Osteoblast (primary cell): ENCODE results near the genes DUSP15, BPIFB2, BPIFA1 and CBFA2T2.

DNA sequence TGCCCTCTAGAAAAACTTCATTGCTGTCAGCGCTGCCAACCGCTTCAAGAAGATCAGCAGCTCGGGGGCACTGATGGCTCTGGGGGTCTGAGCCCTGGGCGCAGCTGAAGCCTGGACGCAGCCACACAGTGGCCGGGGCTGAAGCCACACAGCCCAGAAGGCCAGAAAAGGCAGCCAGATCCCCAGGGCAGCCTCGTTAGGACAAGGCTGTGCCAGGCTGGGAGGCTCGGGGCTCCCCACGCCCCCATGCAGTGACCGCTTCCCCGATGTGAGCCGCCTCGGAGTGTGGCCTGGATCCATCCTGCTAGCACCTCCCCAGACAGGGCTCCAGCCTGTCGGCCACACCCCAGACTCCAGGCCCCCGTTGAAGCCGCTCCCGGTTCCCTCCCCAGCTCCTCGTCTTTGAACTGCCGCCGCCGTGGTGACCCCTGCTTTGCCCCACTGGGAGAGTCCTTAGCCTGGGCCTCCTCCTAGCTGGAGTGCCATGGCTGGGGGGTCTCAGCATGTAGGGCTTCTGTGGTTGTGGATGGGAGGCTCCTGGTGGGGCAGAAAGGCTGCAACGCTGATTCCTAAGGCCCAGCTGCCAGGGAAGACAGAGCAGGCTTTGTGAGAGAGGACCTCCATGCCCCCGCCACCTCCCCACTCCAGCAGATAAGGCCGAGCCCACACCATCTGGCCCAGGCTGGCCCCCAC lies 11.6 kb downstream of the FOXS1 start:
- CAGE, long polyA plus RNA, result no peak
- RRBS, result no CpG with 5 or more reads among the region's 24 CpGs

DNA sequence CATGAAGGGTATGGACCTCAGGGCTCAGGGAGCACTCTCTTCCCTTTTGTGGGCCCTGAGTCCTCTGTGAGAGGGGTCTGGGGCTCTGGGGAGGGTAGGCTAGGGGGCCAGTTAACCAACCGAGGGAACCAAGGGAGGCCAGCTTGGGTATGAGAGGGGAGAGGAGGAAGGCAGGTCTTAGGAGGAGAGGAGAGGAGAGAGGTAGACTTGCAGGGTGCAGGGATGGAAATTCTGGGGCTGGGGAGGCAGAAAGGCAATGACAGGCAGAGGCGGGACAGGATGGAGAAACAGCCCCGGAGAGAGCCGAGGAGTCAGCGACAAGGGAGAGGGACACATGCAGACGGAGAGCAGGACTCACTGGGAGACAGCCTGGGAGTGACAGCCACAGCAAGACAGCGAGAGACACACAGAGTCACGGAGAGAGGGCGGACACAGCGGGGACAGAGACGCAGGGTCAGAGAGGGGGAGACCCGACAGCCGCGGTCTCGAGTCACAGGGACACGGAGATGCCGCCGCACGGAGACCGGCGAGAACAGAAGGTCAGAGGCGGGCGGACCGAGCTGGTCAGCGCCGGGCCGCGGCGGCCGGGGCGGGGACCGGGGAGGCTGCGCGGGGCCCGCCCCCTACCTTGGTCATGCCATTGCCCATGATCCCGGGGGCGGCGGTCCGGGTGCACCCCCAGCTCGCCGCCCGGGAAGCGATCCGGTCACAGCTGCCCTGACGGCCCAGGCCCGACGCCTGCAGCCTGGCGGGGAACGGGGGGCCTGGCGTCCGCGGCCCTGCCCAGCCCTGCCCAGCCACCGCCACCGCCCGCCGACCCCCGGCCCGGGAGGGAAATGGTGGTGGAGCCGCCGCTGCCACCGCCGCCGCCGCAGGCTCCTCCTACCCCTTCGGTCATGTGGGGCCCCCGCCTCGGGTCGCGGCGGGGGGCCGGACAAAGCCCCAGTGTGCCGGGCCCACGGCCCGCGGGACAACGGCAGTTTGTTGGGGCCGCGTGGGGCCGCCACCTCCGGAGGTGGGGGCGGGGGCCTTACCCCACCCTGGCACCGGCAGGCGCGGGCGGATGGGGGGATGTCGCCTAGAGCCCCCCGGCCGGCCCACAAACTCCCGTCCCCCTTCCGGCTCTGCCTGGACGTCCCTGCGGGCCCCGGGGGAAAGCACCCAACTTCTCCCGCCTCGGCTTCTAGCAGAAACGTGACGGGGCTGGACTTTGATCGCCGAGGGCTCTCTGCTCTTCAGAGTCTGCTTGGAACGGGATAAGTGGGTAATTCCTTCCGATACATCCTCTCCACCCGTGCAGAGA lies at the start of gene DUSP15:
TSS of gene DUSP15 (minus strand) at position 838 of the 1,303 bp plus-strand sequence.
- CAGE, long polyA plus RNA, result no peak
- RRBS, result 3% methylated on average over 30 of the region's 102 CpGs

GRCh38 chr20:31894908-31895514 lies 24.6 kb downstream of the TTLL9 start:
- CAGE, long polyA plus RNA, result no peak
- RRBS, result no CpG with 5 or more reads among the region's 5 CpGs

- CAGE, long polyA plus RNA, result no peak
- RRBS, result no CpG with 5 or more reads among the region's 11 CpGs
Measured at GRCh38 chr20:32010577-32011297, 499 bp downstream of the CCM2L start.

DNA sequence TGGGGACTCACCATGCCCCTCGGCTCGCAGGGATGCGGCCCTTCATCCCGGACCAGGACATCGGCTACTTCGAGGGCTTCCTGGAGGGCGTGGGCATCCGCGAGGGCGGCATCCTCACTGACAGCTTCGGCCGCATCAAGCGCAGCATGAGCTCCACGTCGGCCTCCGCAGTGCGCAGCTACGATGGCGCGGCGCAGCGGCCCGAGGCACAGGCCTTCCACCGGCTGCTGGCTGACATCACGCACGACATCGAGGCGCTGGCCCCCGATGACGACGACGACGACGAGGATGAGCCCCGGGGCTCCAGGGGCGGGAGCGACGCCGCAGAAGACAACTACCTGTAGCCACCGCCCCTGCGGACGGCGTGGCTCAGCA lies 20.7 kb downstream of the CCM2L start:
- CAGE, long polyA plus RNA, result no peak
- RRBS, result 8% methylated on average over 12 of the region's 43 CpGs

DNA sequence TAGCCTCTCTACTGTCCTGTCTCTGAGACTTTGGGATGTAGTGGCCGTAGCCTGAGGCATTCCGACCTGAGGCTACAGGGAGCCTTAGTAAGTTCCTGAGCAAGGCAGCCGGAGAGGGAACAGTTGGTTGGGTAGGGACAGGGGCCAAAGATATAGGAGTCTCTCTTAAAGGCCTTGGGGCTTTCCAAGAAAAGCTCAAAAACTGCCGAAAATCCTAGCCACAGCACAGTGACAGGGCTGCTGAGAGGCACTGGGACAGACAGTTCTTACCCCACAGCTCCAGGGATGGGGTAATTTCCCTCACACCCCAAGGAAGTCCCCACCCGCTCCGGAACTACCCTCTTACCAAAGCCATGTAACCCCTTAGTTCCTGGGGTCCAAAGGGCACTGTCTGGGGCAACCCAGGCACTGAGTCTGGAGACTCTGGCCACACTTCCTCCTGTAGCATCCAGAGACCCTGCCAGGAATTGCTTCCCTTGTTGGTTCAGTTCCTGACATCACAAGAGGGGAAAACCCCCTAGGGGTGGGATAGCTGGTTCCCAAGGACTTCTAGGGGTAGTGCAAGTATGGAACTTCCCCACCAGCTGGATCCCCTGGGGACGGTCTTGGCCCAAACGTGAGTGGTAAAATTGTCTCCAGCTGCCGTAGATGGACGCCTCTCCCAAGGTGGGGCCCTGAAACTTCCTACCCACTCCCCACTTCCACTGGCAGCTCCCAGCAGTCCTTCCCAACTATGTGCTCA lies 17.5 kb upstream of the HCK start:
- CAGE, long polyA plus RNA, result no peak
- RRBS, result no CpG with 5 or more reads among the region's 10 CpGs

DNA sequence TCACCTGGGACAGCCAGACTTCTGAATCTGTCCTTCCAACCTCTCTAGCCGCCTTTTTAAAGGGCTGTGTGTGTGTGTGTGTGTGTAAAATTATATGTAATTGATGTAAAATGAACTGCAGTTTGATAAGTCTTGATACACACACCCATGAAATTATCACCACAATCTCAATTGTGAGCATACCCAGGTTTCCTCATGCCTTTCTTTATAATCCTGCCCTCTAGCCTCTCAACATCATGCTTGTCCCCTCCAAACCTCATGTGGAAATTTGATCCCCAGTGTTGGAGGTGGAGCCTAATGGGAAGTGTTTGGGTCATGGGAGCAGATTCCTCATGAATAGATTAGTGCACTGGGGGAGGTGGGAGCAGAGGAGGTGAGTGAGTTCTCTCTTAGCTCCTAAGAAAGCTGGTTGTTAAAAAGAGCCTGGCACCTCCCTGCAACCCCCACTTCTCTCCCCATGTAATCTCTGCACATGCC lies 39.1 kb downstream of the PLAGL2 start:
- CAGE, long polyA plus RNA, result no peak
- RRBS, result no CpG with 5 or more reads among the region's 1 CpG

DNA sequence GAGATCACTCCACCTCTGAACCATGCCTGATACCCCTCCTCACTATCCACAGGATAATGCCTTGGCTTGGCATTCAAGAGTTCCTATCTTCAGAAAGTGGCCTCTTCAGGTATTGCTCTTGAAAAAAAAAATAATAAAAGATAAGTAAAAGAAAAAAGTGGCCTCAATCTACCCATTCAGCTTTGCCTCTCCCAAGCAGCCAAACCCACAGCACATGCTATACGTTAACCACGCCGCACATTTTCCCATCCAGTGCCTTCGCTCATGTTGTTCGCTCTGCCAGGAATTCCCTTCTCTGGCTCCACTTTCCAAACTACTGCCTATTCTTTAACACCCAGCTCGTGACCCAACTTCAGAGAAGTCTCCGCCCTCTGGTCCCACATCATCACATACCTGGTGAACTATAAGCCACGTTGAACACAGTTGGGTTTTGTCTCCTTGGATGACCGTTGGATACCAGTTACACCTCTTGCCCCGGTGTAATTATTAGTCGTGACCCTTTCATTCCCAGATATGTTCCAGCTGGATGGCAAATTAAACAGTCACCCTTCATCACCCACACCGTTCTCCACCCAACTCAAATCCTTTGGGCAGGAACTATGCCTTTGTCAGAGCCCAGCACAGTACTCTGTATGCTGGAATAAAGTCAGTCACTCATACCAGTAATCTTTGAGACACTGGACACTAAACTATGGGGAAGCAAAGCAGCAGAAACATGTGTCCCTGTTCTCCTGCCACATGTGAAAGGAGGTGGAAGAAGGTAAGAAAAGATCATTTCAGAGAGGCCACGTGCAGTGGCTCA lies 22.7 kb downstream of the PLAGL2 start:
- CAGE, long polyA plus RNA, result no peak
- RRBS, result no CpG with 5 or more reads among the region's 13 CpGs

DNA sequence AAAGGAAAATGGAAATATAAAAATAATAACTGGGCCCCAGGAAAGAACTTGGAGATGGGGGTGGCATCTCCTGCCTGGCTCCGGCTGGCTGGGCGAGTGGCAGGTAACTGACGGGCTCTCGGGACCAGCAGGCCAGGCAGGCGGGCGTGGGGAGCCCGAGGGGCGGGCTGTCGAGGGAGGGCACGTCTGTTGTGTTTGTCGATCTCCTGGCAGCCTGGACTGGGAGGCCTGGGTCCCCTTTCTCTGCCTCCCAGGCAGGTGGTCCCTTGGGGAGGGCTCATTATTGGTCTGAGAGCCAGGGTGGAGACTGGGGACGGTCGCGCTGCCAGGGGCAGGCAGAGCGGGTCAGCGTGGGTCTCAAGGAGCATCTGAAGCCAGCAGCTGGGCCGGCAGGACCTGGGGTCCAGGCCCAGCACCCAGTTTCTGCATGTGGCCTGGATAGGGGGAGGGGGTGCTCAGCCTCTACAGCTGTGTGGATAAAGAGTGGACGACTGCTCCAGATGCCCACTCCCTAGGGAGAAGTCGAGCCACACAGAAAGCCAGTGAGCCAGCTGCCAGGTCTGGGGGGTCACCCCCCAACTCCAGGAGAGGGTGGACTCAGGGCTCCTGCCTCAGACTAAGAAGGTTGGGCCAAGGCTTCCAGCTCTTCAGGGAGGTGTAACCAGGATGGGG lies 3.0 kb downstream of the NOL4L start:
- CAGE, long polyA plus RNA, result no peak
- RRBS, result no CpG with 5 or more reads among the region's 19 CpGs

- CAGE, long polyA plus RNA, result no peak
- RRBS, result no CpG with 5 or more reads among the region's 12 CpGs
Measured at GRCh38 chr20:32628729-32629576, 43.8 kb upstream of the NOL4L start.

DNA sequence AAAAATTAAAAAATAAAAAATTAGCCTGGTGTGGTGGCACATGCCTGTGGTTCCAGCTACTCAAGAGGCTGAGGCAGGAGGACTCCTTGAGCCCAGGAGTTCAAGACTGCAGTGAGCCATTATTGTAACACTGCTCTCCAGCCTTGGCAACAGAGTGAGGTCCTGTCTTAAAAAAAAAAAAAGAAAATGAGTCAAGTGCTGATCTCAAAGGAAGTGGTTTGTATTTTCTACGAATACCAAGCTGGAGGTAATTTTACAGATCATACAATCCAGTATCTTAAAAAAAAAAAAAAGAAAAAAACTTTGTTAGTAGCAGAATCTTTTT lies 5.6 kb downstream of the COMMD7 start:
- CAGE, long polyA plus RNA, result no peak
- RRBS, result no CpG with 5 or more reads among the region's 1 CpG

DNA sequence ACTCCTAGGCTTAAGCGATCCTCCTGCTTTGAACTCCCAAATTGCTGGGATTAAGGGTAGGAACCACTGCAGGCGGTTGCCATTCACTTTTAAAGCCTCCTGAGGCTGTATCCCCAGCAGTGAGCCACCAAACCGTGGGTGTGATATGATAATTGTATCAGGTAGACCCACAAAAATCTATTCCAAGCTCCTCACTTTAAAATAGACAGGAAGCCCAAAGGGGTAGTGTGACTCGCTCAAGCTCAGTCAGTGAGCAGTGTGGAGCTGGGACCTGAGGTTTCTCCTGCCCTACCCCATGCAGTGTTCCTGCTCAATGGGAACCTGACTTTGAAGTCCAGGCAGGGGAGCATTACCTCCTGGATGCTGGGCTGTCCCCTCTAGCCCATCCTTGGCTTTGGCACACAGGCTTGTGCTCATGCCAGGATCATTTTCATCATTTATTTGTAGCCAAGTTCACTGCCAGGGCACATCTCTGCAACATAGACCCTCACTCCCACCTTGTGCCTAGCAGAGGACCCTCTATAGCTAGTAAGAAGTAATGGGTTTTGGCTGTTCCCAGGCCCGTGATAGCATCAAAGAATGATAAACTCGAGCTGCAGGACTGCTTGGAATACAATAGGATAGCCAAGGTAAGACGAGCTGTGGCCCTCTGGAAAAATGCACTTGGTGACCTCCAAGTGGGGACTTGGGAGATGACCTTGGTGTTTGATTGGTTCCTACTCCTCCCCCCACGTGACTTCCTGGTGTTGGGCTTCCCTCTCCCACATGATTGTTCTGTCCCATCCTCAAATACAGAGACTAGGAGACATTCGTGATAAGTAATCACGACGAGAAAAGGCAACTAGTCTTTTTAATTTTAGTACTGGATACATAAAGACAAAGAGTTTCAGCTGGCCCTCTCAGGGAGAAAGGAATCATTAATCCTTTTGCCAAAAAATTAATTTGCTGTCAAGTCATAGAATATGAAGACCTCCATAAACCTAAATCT lies 14.7 kb upstream of the MAPRE1 start:
- CAGE, long polyA plus RNA, result no peak
- RRBS, result no CpG with 5 or more reads among the region's 11 CpGs

- CAGE, long polyA plus RNA, result no peak
- RRBS, result no CpG with 5 or more reads among the region's 2 CpGs
Measured at GRCh38 chr20:32823948-32824147, 4.1 kb downstream of the MAPRE1 start.

DNA sequence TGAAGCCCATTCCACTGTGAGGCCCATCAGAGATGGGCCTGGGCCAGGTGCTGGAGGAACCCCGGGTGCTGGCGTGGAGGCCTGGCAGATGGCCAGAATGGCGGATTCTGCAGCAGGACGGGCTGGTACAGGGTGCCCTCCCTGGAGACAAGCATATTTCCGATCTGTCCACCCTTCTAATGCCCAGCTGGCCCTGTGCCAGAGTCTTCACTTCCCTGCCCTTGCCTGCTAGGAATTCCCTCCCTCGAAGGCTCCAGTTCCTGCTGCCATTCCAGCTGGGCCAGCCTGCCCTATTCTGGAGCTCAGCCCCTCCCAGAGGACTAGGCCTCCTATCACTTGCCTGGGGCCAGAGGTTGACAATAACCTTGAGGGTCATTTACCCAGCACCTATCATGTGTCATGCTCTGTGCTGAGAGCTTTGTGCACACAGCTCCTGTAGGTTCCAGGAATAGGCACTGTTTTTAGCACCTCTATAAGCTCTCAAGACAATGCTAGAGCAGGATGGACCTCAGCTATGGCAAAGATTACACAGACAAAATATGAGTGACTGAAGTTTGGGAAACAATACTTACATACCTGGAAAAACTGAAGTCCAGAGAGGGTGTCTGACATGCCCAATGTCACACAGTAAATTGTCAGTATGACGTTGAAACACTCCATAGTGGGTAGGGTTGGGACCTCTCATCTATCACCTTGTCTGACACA lies 21.4 kb downstream of the SUN5 start:
- CAGE, long polyA plus RNA, result no peak
- RRBS, result no CpG with 5 or more reads among the region's 7 CpGs

- CAGE, long polyA plus RNA, result no peak
- RRBS, result no CpG with 5 or more reads among the region's 7 CpGs
Measured at GRCh38 chr20:33007519-33007976, at the start of gene BPIFB2. Gene BPIFB2, plus strand, starts transcription at chr20:33007704.

DNA sequence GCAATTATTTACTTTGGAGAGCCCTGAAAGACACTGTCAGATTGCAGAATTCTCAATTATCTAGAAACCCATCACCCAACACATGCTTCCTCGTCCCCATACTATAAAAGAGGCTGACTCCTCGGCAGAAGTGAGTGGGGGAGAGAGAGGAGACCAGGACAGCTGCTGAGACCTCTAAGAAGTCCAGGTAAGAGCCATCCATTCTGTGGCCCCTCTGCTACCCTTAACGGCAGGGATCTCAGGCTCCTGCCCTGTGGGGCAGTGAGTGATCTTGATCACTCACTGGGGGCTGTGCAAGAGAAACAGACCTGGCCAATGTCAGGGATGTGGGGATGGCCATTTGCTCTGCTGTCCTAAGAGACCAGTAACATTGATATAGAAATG lies at the start of gene BPIFA1:
TSS of gene BPIFA1 (plus strand) at position 133 of the 384 bp plus-strand sequence.
- CAGE, long polyA plus RNA, result no peak
- RRBS, result no CpG with 5 or more reads among the region's 3 CpGs

- CAGE, long polyA plus RNA, result no peak
- RRBS, result no CpG with 5 or more reads among the region's 4 CpGs
Measured at GRCh38 chr20:33401838-33402117, 459 bp upstream of the CDK5RAP1 start.

DNA sequence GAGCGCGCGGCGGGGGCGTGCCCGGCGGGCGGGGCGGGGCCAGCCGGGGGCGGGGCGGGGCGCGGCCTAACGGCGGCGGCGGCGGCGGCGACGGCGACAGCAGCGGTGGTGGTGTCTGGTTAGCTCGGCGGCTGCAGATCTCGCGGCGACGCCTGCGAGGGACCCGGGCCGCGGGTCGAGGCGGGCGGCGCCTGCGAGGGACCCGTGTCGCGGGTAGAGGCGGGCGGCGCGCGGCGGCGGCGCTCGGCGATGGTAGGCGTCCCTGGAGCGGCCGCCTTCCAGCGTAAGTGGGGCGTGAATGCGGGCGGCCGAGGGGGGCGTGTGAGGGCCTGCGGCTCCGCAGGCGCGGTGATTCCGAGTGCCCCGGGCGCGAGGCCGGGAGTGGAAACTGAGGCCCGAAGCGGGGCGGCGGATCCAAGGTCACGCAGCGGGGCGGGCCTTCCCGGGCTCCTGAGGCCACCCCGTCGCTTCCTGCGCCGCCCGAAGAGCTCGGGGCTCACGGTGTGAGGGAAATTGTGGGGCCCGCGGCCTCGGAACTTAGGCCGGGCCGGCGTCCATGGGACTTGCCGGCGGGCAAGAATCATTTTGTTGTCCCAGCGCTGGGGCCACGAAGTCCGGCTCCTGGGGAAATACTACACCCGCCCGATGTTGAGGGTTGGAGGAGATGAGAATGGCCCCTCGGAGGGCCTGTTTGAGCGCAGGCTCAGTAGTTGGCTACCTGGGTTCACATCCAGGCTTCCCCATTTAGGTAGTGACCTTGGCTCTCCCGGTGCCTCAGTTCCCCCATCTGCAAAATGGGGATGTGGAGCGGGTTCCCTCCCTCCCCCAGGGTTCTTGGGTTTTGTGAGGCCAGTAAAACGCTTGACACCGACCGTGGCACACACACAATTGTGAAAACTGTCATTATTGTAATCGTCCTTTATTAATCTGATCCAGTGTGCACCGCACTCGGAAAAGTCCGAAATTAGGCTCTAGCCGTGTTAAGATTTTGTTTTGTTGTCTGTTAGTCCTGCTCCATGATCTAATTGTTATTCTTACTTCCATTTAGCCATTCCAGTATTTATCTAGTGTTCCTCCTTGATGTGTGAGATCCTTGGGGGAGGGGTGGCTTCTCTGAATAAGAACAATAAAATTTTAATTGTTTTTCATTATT lies at the start of gene CBFA2T2:
TSS of gene CBFA2T2 (plus strand) at position 78 of the 1,153 bp plus-strand sequence.
- CAGE, long polyA plus RNA, result no peak
- RRBS, result under 1% methylated on average over 42 of the region's 110 CpGs

DNA sequence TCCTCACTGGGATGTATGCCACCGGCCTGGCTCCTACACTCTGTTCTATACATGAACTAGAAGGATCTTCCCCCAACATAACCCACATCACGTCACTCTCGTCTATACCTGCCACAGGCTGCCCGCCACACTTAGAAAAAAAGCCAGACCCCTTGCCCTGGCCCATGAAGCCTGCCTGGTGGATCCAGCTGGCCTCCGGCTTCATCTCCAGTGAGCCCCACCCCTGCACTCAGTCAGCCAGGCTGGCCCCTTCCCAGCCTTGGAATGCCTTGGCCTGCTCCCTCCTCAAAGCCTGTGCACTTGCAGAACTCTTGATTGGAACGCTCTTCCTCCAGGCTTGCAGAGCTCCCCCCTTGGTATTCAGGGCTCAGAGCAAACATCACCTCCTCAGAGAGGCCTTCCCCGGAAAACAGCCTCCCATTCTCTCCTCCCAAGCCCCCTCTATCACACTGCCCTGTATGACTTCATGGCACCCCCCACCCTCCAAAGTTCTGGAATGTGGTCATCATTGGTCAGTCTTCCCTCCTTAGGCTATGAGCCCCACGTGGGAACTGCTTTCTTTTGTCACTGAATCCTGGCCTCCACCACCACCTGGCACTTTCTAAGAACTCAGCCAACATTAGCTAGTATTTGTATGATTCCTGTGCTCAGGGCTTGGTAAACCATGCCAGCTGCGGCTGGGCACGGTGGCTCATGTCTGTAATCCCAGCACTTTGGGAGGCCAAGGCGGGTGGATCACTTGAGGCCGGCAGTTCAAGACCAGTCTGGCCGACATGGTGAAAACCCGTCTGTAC lies 8.3 kb upstream of the E2F1 start:
- CAGE, long polyA plus RNA, result no peak
- RRBS, result no CpG with 5 or more reads among the region's 14 CpGs

GRCh38 chr20:33814037-33814976 lies 3.2 kb downstream of the CHMP4B start:
- CAGE, long polyA plus RNA, result no peak
- RRBS, result no CpG with 5 or more reads among the region's 12 CpGs